Urinary bladder (tissue), 3 donors: ENCODE results near the genes YTHDF1 and KCNQ2.

GRCh38 chr20:63177754-63178007 is 38.2 kb downstream of the YTHDF1 start:
- PRO-cap = no peak
- RAMPAGE, long total RNA = no peak

GRCh38 chr20:63206670-63207300 is 9.1 kb downstream of the YTHDF1 start:
- PRO-cap = no peak
- RAMPAGE, long total RNA = no peak

DNA sequence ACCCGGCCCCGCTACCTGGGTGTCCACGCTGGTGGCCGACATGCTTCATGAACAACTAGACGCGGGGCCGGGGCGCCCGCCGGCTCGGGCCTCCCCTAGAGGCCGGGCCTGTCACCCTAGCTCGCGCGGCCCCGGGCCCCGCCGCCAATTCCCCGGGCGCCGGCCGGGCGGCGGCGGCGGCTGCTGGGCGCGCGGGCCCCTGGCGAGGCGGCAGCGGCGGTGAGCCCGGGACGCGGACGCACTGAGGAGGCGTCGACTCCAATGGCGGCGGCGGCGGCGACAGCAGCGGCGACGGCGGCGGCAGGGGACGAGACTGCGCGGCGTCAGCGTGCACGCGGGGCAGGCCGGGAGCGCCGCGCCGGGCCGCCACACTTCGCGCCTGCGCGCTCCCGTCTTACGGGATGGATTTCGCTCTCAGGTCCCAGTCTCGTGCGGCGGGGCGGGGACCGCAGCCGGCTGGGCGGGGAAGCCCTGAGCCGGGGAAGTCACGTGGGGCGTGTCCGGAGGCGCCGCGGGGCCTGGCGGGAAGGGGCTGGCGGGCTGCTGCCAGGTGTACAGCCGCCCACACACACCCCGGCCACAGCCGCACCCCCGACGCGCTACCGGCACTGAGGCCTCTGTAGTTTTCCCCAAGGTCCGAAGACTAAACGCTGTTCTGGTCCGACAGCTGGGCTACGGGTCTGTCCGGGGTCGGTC is at the start of gene YTHDF1:
Gene YTHDF1 (minus strand): TSS at position 281 of the 696 bp plus-strand sequence.
- PRO-cap = bidirectional peak, plus-strand start at position 514 of the sequence, minus-strand start at position 315 of the sequence
- RAMPAGE, long total RNA = no peak

GRCh38 chr20:63360636-63361204 is 429 bp downstream of the CHRNA4 start:
- PRO-cap = no peak
- RAMPAGE, long total RNA = no peak

DNA sequence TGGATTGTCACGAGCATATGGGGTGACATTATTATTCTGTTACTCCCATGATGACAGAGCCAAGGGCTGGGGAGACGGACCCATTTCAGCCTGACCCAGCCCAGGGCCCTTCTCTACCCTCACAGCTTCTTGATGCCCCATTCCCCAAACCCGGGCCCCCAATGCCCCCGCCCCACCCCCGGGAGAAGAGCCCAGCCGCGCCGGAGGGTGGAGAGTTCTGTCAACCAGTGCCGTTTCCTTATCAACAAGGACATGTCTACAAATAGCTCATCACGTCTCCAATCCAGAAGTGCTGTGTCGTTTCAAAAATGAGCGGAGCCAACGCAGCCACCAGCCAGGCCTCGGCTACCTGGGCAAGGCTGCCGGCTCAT is 9.6 kb upstream of the CHRNA4 start:
- PRO-cap = no peak
- RAMPAGE, long total RNA = no peak

DNA sequence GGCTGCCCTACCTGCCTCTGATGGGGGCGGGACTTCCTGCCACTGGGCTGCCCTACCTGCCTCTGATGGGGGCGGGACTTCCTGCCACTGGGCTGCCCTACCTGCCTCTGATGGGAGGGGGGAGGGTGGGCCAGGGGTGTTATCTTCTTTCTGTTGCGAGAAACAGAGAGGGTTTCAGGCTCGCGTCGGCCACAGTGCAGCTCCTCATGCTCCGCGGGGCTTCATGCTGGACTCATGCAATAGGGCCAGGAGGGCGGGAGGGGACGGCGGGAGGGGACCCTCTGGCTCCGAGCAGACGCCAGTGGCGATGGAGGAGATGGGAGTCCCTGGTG is 48.7 kb upstream of the CHRNA4 start:
- PRO-cap = no peak
- RAMPAGE, long total RNA = no peak

- PRO-cap = no peak
- RAMPAGE, long total RNA = no peak
These were observed at the start of gene KCNQ2 for GRCh38 chr20:63472129-63472882. Gene KCNQ2 (minus strand): TSS chr20:63472655.

DNA sequence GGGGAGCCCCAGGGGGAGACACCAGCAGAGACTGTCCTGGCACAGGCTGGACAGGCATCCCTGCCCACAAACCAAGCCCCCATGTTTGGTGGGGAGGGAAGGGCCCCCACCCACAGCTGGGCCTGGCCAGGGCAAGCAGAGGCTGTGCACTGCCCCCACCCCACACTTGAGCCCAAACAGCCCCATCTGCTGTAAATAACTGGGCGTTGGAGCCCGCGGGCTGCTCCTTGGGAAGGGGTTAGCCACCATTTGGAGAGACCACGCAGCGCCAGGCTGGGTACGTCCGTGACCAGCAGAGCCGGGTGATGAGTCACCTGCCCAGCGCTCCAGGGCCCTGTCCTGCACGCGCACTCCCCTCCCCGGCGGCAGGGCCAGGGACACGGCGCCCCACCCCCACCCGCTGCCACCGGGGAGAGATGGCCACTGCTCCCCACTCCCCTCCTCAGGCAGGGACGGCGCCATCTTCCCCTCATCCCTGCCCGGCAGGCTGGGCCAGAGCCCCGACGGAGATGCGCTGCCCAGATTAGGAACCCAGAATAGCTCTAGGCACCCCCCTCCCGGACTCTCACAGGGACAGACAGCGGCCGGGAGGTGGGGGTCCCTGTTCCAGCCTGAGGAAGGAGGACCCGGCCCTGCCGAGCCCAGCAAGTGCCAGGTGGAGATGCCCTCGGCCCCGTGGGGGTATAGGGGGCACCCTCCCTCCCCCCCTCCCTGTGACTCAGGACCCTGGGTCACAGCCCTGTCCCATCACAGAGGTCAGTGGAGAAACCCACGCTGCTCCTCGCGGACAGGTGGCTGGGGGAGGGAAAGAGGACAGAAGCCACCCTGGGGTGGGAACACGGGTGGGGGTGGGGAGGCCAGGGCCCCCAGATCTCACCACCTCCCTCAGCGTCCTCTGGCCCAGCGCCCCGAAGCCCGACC is 754 bp downstream of the EEF1A2 start:
- PRO-cap = no peak
- RAMPAGE, long total RNA = no peak

GRCh38 chr20:63541836-63542708 is 4.9 kb upstream of the PTK6 start:
- PRO-cap = no peak
- RAMPAGE, long total RNA = no peak

DNA sequence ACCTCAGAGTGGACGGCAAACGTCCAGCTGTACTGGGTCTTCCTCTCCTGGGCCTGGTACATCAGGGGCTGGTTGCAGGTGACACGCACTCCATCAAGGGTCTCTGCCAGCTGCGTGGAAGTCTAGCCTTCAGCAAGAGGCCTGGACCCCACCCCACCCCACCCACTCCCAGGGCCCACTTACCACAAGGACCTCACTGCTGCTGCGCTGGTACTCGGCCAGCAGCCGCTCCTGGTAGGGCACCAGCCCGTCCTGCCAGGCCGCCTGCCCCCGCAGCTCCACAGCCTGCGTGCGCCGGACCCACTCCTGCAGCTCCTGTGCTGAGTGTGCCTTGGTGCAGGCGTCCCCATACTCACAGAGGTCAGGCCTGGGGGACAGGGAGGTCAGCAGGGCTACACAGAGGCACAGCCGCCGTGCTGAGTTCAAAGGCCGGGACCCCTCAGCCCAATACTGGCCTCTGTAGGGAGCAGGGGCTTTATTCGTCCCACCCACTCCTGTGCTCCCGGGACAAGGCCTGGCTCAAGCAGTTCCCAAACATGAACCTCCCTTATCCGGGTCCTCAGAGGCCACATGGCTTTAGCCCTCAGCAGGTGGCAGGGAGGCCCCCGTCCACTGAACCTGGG is 3.4 kb downstream of the HELZ2 start:
- PRO-cap = no peak
- RAMPAGE, long total RNA = no peak

DNA sequence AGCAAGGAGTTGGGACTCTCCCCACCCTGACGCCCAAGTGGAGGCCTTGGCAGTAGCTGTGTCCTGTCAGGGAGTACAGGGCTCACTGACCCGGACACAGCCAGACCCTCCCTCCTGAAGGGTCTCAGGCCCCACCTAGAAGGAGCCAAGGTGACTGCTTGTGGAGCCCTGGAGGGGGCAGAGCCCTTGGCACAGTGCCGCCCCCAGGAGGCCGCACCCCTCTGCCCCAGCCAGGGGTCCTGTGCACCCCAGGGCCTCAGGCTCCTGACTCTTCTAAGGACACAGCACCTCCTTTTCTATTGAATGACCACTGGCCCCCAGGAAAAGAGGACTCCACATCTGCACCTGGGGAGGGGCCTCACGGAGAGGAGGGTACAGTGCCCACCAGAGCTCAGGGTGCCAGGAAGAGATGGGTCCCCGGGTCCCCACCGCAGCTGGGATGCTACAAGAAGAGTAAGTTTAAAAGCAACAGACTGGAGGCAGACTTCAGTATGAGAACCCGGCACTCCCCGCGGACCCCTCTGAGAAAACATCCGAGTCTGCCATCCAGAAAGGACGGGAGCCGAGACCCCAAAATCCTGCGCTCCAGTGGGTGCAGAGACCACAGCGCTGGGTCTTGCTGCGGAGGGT is 567 bp downstream of the HELZ2 start:
- PRO-cap = no peak
- RAMPAGE, long total RNA = no peak

DNA sequence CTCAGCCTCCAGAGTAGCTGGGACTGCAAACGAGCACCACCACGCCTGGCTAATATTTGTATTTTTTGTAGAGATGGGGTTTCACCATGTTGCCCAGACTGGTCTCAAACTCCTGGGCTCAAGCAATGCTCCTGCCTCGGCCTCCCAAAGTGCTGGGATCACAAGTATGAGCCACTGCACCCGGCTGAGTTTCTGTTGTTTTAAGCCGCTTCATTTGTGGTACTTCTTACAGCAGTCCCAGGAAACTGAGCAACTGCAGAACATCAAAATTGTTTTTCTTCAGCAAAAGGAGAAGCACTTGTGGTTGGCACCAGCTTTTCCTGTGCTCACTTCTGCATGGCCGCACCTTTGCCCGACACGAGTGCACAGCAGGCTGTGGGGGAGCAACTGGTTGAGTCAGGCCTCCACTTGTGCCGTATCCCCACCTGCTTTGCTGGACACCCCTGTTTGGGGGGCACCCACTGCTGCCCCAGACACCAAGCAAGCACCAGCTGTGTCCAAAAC is 8.4 kb upstream of the GMEB2 start:
- PRO-cap = no peak
- RAMPAGE, long total RNA = no peak

- PRO-cap = bidirectional peak, plus-strand start at chr20:63642139, minus-strand start at chr20:63641841
- RAMPAGE, long total RNA = no peak
These were observed 11.2 kb downstream of the STMN3 start for GRCh38 chr20:63642001-63642502.

DNA sequence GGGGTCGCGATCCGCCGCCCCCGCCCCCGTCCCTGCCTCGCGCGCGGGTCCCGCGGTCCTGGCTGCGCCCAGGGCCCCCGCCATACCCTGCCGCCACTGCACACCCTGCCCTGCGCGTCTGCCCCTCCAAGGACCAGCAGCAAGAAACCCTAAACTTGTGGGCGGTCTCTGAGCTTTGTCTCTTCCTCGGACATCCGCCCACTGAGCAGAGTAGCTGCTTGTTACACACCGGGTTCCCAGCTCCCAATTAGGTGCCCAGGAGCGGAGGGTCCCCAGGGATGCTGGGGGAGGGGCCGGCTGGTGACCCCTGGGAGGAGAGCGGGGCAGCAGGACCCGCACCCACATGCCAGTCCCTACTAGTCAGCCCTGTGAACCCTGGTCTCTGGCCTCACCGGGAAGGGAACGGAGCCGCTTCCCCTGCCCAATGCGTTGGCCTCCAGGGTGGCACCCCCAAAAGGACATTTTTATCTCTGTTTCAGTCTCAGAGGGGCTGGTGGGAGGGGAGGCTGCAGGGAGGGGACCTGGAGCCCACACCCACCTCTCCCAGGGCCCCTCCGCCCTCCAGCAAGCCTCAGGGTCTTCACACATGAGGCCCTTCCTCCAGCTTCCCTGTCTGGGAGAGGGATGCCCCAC is 10.6 kb downstream of the STMN3 start:
- PRO-cap = no peak
- RAMPAGE, long total RNA = no peak

GRCh38 chr20:63688953-63689210 is 7.6 kb upstream of the TNFRSF6B start:
- PRO-cap = no peak
- RAMPAGE, long total RNA = no peak

- PRO-cap = no peak
- RAMPAGE, long total RNA = no peak
These were observed 6.6 kb upstream of the TNFRSF6B start for GRCh38 chr20:63689398-63690683.

- PRO-cap = no peak
- RAMPAGE, long total RNA = no peak
These were observed 1.7 kb downstream of the TNFRSF6B start for GRCh38 chr20:63697996-63698760.

DNA sequence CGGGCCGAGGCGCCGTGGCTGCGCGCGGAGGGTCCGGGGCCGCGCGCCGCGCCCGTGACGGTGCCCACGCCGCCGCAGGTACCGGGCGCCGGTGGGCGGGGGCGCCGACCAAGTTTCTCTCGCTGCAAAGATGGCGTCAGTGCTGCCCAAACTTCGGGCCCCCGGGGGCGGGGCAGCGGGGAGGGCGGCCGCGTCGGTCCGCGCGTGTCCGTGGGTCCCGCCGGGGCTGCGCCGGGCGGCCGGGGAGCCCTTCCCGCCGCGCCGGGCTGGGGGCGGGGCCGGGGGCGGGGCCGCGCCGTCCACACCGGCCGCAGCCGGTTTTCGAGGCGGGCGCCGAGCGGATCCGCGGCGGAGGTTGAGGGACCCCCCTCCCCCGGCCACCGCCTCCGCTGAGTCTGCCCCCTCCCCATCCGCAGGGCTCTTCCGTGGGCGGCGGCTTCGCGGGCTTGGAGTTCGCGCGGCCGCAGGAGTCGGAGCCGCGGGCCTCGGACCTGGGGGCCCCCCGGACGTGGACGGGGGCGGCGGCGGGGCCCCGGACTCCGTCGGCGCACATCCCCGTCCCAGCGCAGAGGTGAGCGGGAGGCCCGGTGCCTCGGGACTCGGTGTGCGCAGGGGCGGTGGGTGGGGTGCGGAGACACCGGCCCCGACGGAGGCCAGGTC is 515 bp downstream of the SLC2A4RG start:
- PRO-cap = bidirectional peak, plus-strand start at position 340 of the sequence, minus-strand start at position 268 of the sequence
- RAMPAGE, long total RNA = no peak

GRCh38 chr20:63774875-63776083 is 35.7 kb downstream of the SLC2A4RG start:
- PRO-cap = no peak
- RAMPAGE, long total RNA = no peak

DNA sequence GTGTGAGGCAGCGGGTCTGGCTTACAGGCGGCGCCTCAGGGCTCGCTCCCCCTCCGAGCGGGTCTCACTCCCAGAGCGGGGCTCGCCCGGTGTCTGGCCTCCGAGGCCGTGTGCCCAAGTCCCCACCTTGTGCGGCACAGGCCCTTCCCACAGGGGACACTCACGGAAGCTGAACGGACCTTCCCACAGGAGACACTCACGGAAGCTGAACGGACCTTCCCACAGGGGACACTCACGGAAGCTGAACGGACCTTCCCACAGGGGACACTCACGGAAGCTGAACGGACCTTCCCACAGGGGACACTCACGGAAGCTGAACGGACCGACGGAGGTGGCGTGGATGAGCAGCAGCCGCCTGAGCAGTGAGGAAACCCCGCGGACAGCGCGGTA is 23.3 kb downstream of the ZBTB46 start:
- PRO-cap = no peak
- RAMPAGE, long total RNA = no peak